Glomerular endothelial cell (primary cell): ENCODE results near the gene NFYA.

DNA sequence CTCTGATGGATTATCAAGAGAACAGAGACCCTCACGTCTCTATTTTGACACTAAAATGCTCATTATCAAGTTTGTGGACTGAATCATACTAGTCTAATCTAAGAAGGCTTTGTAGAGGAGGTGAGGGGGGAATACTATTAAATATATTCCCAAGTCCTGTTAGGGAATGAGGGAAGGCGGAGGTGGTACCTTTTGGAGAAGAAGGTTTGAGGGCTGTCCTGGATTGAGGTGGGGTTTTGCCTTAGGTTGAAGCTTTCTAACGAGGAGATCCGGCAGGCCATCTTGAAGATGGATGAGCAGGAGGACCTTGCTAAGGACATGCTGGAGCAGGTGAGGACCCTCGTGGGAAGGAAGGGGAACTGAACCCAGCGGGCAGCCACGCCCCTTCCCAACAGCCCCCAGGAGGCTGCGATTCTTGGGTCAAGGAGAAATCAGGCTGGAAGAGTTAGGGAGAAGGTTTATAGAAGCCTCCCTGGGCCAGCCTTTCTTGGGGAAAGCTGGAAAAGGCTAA lies 45.8 kb downstream of the MOCS1 start:
- RAMPAGE, long total RNA: no peak

- RAMPAGE, long total RNA: no peak
Measured at GRCh38 chr6:41003944-41004213, 35.1 kb downstream of the UNC5CL start.

DNA sequence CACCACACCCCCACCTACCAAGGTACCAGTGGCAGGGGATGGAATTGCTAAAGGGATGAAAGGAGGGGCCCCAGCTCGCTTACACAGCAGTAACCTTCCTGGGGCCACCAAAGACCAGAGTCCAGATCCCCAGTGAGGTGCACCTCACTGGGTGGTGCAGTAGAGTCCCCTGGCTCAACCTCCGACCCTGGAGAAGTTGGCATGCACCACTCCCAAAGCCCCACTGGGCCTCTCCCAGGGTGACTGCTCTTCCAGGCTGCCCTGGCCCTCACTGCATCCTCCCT lies 821 bp downstream of the UNC5CL start:
- RAMPAGE, long total RNA: no peak

DNA sequence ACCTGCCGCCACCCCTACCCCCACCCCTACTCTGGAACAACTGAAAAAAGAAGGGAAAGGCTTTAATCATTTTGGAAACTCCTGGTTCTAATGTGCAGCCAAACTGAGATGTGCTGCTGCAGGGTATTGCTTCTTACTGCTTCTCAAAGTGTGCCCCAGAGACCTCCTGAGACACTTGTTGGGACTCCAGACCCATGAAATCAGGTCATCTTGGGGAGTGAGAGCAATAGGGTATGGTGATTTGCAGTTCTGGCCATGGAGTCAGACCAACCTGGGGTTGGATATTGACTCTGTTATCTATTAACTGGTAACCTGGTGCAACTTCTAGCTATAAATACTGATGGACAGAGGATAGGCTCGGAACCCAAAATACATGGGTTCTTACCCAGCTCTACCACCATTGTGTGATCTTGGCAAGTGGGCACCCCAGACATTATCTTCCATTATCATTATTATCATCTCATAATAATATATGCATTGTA lies 3.8 kb downstream of the TSPO2 start:
- RAMPAGE, long total RNA: no peak

DNA sequence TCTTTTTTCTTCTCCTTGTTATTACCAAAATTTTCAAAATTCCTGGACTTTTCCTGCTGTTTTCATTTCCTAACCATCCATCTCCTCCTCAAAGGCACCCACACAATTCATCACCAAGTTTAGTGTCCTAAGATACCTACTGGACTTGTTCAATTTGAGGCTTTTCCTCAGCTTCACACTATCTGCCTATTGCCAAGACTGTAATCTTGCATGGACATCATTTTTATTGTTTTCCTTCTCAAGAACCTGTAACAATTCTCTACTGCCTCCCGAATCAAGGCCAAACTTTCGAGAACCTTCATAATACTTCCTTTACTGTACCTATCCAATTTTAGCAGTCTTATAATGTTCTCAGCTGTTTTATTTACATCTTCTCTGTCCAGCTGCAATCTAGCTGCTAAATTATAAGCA lies 7.1 kb downstream of the APOBEC2 start:
- RAMPAGE, long total RNA: no peak

DNA sequence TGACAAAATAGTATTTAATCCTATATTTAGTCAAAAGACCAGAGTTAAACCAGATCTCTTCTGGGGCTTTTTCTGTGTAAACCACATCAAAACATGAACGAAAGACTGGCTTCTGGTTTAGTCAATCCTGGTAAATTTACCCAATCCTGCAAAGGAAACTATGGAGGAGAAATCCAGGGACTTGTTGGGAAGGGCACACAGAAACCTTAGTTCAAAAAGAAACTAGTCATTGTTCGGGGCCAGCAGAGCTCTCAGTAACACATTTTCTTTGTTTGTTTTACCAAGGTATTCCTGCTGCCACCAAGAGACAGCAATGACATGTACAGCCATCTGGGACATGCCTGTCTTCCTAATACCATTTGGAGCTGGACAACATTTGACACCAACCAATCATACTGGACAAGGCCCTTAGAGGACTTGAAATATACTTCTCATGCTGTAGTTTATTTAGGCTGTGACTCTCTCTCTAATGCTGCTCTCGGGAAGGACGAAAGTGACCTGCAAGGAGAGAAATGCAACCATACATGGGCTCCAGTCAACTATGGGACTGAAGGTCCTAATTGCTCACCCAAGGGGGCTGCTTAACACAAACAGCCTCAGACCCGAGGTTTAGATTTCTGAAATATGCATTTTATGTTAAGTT lies 8.2 kb downstream of the OARD1 start:
- RAMPAGE, long total RNA: no peak

- RAMPAGE, long total RNA: no peak
Measured at GRCh38 chr6:41072708-41073577, at the start of gene NFYA. TSS of gene NFYA (plus strand) at chr6:41072974.

- RAMPAGE, long total RNA: no peak
Measured at GRCh38 chr6:41074111-41074788, 1.5 kb downstream of the NFYA start.

DNA sequence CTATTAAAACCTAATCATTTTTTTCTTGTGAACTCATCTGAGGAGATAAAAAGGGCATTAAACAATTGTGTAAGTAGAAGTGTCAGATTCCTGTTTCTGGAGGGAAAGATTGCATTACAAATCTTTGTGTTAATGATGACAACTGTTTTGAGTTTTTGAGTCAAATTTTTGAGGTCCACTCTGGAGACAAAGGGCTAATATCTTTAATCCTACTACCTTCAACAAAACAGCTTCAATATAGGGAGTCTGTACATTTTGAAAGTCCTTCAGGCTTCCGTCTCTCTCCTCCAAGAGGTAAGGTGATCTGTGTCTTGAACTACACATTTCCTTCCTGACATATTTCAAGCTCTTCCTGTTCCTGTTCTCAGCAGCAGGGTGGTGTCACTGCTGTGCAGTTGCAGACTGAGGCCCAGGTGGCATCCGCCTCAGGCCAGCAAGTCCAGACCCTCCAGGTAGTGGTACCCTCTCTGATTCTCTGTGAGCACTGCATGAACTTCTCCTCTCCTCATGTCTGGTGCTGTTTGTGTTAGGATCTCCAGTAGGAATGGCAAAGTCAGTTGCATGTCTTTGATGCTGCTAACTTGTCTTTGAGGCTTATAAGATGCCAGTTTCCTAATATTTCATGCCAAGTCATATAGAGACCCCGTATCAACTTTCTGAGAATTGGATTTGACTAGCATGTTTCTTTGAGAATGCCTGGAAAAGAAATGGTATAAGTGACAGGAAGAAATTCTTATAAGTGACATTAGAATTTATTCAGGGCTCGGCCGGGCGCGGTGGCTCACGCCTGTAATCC lies 7.9 kb downstream of the NFYA start:
- RAMPAGE, long total RNA: no peak

DNA sequence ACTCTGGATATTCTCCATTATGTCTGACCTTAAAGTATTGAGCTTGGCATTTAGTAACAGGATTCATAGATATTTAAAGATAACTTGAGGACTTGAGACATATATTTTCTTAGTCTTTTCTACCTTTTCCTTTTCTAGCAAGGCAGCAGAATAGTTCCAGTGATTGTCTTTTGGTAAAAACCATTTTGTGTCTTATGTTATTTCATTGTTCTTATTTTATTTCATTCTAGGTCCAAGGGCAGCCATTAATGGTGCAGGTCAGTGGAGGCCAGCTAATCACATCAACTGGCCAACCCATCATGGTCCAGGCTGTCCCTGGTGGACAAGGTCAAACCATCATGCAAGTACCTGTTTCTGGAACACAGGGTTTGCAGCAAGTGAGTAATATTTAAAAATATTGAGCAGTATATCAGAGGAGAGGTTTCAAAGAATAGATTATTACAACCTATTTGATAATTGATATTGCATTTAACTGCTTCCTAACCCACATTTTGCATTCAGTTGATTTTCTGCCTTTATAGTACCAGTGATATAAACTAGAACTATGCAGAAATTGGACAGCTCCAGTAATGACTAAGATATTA lies 11.1 kb downstream of the NFYA start:
- RAMPAGE, long total RNA: no peak

GRCh38 chr6:41201421-41202217 lies 670 bp upstream of the TREML2 start:
- RAMPAGE, long total RNA: no peak

- RAMPAGE, long total RNA: no peak
Measured at GRCh38 chr6:41282821-41283414, 3.6 kb downstream of the TREM1 start.

- RAMPAGE, long total RNA: no peak
Measured at GRCh38 chr6:41371953-41372814, 36.8 kb downstream of the NCR2 start.

DNA sequence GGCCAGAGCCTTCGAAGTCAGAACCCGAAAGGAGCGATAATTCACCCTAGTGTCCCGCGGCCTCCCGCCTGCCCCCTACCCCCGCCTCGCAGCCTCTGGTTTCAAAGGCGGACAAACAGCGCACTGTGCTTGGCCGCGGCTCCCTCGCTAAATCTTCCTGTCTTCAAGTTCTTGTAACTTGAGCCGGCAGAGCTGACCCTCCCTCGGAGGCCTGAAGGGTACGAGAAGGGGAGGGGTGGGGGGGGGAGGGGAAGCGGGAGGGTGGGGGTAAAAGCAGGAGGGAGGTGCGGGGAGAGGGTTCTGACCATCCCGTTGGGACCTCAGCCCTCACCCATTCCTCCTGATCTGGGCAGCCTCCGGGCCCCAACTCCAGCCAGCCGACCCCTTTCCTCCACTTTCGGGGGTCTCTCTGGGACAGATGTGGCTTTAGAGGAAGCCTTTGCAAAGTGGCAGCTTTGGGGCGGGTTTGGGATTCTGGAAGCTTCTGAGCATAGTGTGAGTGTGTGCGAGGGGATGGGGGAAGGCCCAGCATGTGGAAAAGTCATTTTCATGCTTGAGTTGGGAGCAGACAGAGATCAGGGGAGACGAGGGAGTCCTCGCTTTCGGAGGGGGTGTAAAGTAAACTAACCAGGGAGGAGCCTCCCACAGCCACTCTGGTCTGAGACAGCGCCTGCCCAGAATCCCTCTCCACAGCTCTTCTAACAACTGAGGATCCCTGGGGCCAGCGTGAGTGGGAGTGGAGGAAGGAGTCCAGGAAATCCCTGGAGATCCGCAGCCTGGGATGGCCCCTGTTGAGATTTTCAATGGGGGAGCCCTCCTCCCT lies 102.7 kb upstream of the FOXP4 start:
- RAMPAGE, long total RNA: no peak

GRCh38 chr6:41519175-41520637 lies 26.5 kb upstream of the FOXP4 start:
- RAMPAGE, long total RNA: no peak

GRCh38 chr6:41547218-41548225 lies 1.3 kb downstream of the FOXP4 start:
- RAMPAGE, long total RNA: no peak

GRCh38 chr6:41600484-41600940 lies 37.8 kb upstream of the MDFI start:
- RAMPAGE, long total RNA: no peak

DNA sequence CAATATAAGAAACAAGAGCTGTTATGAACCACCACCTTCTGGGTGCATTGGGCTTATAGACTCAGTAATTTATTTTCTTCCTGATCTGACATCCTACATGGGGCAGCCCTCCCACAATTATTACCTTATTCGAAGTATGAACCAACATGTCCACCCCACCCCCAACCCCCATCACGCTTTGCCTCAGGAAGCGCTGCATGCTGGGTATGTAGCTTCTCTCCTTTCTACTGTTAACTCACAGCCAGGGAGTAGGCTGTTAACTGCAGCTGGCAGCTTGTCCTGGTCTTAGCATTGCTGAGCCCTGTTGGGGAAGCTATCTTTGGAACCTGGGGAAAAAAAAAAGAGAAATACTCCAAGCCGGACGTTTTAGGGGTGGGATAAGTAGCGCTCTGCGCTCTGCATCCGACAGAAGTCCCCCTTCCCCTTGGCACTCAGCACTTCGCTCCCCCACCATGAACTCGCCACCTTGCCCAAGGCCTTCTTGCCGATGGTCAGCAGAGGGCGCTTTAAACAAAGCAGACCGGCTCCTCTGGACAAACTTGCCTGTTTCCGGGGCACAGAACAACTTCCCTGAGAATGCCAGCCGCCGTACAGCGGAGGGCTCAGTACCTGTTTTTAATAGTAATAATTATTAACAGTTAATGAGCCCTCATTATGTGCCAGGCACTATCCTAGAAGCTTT lies 35.4 kb upstream of the MDFI start:
- RAMPAGE, long total RNA: no peak

- RAMPAGE, long total RNA: no peak
Measured at GRCh38 chr6:41690712-41691305, 44.6 kb downstream of the TFEB start.

DNA sequence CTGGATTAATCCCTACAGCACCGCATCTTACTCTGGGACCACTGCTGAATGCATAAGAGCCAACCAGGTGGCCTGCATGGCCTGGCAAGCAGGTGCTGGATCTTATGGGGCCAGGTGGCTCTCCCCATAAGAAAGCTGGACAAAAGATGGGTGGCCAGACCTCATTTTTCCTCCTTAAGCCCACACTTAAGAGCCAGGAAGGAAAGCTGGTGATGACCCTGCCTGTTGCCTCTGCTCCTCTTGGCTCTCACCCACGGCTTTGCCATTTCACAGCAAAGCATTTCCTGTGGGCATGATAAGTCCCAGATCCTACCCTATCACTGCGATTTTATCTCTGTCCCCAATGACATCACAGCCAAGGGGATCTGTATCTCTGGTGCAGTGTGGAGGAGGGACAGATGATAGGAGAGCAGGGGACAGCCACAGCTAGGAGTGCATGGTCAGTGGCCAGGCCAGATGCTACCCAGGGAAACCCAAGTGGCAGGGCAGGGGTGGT lies 5.0 kb downstream of the TFEB start:
- RAMPAGE, long total RNA: no peak